ENCODE results near the gene CITED2.

DNA sequence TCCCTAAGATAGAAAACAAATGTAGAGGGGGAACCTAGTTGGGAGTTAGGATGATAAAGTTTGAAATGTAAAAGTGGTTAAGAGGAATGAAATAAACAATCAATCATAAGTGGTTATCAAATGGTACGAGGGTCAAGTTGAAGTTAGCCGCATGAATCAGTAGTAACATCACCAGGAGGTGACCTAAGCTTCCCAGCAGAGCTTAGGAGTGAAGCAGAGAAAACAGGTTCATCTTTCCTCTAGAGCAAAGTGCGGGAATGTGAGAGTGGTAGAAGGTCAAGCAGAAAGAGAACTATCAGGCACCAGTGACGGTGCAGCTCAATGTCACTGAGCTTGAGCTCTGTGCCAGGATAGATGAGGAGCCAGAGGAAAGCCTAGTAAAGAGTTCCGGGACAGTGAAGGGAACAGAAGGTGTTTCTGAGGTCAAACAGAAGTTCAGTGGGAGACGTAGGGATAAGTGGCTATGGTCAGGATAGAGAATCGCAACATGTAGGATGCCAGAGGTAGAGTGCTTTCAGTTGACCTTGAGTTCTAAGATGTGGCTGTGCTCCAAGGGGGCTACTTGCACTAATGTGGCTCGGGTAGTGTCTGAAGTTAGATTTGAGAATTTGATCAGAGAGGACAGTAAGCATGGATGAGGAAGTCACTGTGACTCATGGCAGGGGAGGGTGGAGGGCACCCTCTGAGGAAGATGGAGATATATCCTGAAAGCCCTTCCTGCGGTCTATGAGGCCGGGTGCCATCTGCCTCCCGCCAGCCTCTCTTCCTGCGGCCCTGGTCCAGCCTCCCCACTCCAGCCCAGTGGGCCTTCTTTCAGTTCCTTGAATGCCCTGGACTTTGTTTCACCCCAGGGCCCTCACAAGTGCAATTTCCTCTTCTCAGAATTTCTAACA, 20.6 kb upstream of the TNFAIP3 start:
- RRBS, result no CpG with 5 or more reads among the region's 12 CpGs

DNA sequence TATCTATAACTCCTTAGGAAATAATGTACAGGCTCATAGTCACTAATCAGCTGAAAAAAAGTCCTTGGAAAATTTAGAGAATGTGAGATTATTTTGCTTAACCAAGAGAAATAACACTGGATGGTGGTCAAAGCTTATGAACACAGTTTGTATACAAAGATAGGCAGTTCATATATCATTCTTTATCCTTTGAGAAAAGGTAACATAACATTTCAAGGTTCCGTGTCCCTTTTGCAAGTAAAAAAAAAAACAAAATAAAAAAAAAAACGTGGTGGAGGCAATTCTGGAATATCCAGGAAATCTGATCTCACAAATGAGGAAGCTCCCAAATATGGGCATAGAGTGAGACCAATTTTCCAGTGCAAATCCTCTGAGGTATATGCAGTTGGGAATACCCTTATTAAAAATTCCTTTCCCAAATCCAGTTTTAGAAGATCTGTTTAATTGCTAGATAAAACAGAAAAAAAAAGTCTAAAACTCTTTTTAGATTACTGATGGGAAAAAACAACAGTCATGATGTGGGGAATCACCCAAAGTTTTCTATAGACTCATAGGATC, 17.8 kb upstream of the TNFAIP3 start:
- RRBS, result no CpG with 5 or more reads among the region's 2 CpGs

- RRBS, result no CpG with 5 or more reads among the region's 5 CpGs
Observed at GRCh38 chr6:137877052-137877647, 10.1 kb downstream of the TNFAIP3 start.

GRCh38 chr6:138035214-138035602, 72.0 kb downstream of the PERP start:
- RRBS, result no CpG with 5 or more reads among the region's 5 CpGs

DNA sequence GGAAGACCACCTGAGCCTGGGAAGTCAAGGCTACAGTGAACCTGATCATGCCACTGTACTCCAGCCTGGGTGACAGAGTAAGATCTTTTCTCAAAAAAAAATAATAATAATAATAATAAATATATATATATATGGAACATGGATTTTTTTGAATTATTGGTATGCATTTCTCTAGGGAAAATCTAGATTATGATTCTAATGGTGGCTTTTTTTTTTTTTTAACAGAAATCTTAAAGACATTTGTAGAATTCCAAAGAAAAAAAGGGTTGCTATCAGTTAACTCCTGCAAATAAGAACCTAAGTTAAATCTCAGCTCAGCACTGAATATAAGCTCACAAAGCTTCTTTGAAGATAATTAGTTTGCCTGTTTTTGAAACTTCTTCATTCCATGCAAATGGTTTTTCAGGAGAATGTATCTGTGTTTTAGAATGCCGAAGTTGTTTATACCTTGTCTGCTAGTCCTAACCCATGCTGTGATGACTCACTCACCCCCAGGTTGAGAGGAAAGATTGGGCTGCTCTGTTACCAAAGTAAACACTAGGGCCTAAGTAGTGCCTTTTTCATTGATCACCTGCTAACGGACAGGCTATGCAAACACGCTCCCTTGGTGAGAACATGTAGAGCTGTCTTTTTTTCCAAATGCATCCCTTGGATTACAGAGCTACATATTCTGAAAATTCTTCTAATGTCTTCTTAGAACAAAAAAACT, 20.9 kb downstream of the PERP start:
- RRBS, result no CpG with 5 or more reads among the region's 3 CpGs

- RRBS, result no CpG with 5 or more reads among the region's 16 CpGs
Observed at GRCh38 chr6:138250539-138251157, 32.4 kb upstream of the PBOV1 start.

DNA sequence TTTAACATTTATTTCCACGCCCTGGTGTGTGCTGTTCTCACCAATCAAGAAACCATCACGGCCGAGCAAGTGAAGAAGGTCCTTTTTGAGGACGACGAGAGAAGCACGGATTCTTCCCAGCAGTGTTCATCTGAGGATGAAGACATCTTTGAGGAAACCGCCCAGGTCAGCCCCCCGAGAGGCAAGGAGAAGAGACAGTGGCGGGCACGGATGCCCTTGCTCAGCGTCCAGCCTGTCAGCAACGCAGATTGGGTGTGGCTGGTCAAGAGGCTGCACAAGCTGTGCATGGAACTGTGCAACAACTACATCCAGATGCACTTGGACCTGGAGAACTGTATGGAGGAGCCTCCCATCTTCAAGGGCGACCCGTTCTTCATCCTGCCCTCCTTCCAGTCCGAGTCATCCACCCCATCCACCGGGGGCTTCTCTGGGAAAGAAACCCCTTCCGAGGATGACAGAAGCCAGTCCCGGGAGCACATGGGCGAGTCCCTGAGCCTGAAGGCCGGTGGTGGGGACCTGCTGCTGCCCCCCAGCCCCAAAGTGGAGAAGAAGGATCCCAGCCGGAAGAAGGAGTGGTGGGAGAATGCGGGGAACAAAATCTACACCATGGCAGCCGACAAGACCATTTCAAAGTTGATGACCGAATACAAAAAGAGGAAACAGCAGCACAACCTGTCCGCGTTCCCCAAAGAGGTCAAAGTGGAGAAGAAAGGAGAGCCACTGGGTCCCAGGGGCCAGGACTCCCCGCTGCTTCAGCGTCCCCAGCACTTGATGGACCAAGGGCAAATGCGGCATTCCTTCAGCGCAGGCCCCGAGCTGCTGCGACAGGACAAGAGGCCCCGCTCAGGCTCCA, 43.2 kb upstream of the SMIM28 start:
- RRBS, result 37% methylated on average over 6 of the region's 33 CpGs

DNA sequence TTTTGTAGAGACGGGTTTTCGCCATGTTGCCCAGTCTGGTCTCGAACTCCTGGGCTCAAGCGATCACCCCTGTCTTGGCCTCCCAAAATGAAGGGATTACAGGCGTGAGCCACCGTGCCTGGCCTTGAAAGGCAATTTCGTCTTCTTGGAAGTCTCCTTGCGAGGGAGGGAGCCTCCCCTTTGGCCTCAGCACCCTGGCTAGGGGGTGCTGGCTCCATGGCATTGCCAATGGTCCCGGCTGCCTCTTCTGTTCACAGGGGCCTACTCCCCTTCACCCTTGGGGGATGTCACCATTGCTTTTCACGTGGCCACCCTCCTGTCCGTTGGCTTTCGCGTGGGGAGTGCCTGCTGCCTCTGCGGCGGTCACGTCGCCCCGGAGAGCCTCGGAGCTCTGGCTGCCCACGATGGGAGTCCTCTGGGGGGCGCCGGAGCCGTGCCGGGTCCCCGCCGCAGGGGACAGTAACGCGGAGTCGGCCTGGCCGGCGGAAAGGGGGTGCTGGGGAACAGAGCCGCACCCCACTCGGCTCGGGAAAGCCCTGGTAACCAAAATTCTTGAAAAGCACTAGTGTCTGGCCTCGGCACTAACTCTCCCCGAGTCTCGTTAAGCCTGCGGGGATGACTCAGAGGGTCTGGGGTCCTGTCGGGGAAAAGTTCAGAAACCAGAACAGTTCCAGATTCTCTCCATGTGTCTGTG, 716 bp upstream of the HEBP2 start:
- RRBS, result 2% methylated on average over 10 of the region's 39 CpGs

- RRBS, result no CpG with 5 or more reads among the region's 2 CpGs
Observed at GRCh38 chr6:138406458-138406772, 2.4 kb downstream of the HEBP2 start.

GRCh38 chr6:138411092-138411698, 7.2 kb downstream of the HEBP2 start:
- RRBS, result no CpG with 5 or more reads among the region's 3 CpGs

DNA sequence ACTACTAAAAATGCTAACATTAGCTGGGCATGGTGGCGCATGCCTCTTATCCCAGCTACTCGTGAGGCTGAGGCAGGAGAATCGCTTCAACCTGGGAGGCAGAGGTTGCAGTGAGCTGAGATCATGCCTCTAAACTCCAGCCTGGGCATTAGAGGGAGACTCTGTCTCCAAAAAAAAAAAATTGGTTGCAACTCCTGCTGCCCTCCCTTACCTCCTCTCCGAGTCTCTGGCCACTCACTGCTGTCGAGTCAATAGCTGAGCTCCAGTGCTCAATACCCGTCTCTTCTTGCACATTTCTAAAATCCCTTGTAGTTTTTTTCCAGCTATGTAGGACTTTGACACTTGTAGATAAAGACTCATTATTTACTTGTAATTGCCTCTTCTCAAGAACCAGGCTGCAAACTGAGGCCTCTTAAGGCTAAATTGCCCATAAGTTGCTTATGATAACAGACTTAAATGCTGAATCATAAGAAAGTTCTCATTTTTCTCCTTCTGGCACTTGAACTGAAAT, 13.8 kb downstream of the HECA start:
- RRBS, result no CpG with 5 or more reads among the region's 6 CpGs

GRCh38 chr6:139157638-139158122, 22.8 kb downstream of the HECA start:
- RRBS, result no CpG with 5 or more reads among the region's 2 CpGs

DNA sequence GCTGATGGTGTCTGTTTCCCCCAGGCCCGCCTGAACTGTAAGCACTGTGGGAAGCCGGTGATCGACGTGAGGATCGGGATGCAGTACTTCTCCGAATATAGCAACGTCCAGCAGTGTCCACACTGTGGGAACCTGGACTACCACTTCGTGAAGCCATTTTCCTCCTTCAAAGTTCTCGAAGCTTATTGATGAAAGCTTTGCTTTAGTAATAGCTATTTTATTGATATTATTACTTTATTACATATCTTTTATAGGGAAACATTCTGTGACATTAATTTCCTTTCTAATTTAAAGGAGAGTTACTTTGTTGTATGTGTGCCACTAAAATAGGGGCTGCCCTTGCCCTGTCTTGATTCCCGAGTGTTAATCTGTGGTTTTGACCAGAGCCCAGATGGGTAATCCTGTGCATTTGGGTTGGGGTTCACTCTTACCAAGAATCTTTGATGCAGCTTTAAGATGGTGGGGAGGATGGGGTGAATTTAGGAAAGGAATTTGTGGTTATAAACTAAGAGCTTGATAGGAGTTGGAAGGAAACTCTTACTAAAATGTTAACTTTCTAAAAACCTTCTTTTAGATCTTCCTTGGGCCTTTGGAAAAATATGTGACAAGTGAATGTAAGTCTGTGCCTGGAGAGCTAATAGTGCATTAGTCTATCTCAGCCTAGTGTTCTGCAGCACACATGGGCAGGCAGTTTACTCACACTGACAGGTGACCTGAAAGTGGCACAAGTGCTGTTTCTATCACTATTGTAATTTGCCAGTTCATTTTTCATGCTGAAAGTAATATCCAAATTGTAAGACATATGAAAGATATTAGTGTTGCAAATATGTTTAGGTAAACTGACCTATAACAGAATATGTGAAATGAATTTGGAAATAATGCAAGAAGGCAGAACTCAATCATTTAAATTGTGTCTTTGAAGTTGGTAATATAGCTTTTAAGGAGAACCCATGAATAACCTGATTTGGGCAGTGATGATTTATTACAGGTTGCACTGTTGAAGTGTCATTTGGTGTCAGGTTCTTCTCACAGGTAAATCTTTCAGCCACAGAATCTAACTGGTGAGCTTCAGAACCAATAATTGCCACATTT, 42.4 kb downstream of the HECA start:
- RRBS, result no CpG with 5 or more reads among the region's 10 CpGs

- RRBS, result no CpG with 5 or more reads among the region's 11 CpGs
Observed at GRCh38 chr6:139369693-139370873, 4.4 kb downstream of the CITED2 start.

- RRBS, result 3% methylated on average over 7 of the region's 59 CpGs
Observed at GRCh38 chr6:139373962-139374714, at the start of gene CITED2. Gene CITED2, minus strand, starts transcription at chr6:139374648.

DNA sequence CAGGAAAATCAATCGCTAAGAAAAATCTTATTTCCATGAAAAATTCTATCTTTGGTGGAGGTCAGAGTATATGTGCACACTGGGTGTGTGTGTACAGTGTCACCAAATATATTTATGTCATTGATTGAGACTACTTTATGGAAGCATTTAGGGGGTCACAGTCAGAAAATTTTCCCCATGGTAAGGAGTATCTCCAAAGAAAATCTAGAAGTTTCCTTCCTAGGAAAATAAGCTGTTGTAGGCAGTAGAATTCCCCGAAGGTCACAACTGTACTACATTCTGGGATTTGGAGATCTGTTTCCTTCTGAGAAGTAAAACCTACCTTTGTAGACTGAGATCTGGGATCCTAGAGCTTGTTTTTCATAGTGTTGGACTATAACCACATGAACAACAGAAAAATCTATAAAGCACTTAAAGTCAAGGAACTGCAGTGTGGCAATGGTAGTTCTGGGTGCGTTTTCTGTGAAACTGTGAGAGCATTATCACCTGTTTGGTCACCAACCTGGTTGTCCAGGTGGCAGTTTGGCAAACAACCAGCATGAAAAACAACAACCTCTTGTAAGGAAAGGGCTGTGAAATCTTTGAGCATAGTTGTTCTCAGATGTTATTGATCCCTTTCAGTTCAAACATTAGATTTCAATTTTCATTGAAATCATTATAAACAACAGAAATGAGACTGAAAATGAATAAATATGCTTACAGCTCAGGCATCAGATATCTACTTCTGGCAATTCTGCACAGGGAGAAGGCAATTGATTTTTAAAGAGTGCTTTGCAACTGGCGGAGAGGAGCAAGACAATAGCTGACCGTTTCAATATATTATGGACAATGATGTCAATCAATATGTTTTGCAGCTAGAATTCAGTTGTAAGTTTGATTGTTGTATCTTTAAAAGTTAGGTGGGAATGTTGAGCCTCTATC, 215.7 kb upstream of the CITED2 start:
- RRBS, result no CpG with 5 or more reads among the region's 5 CpGs

DNA sequence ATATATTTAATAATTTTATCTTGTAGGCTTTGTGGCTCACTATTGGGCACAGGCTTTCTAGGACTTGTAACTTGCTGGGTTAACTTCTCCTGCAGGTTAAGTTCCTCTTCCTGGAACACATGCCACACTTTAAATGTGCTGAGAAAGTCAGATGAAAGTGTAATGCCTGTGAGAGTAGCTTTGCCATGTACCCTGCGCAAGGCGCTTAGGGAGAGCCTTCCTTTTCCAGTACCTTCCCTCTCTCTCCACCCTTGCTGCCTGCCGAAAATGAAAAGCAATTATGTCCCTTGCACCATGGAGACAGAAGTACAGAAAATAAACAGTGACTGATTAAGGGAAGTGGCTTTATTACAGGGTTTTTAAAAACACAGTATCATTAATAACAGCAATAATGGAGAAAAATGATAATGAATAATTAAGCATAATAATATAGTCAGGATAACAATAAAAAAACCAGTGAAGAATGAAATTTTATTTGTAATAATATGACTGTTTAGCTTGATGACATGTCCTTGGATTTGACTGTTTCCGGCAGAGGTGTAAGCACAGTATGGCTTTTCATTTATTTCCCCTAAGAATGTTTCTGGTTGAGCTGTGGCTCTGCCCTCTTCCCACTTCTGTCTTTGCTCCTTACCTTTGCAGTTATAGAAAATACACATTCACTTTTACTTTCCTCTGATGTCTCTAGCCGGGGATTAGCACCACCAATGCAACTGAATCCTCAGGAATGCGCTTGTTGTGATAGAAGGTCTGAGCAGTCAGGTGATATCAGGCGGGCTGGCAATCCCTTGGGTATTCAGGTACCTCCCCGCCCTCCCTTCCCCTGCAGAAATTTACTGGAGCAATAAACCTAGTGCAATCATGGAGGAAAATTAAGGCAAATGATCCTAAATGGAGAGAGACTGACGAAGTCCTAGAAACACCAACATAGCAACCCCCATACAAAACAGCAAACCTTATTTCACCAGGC, 472.4 kb upstream of the CITED2 start:
- RRBS, result no CpG with 5 or more reads among the region's 9 CpGs

DNA sequence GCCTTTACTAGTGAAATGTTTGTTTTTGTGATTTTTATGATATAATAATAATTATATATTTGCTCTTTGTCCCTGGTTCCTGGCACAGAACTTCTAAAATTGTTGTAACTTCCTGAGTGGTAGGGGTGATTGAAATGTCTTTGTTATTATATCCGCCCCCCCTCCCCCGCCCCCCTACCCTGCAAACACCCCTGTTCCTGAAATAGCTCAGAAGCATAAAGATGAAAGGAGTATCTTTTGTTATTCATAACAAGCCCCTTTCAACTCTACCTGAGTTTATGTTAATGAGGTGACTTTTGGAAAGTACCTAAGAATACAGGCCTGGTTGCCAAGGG, 979.3 kb upstream of the GJE1 start:
- RRBS, result no CpG with 5 or more reads among the region's 2 CpGs

- RRBS, result no CpG with 5 or more reads among the region's 2 CpGs
Observed at GRCh38 chr6:141403662-141404181, 729.0 kb upstream of the GJE1 start.

- RRBS, result no CpG with 5 or more reads among the region's 4 CpGs
Observed at GRCh38 chr6:142218630-142219668, 71.9 kb downstream of the VTA1 start.

All from aortic smooth muscle cell (primary cell).